Measurements from ENCODE around the gene ATP2B1.

- PRO-cap: no peak
These were observed 2.4 kb downstream of the DUSP6 start for GRCh38 chr12:89349780-89350492.

- PRO-cap: no peak
These were observed 20.5 kb upstream of the DUSP6 start for GRCh38 chr12:89372505-89373558.

GRCh38 chr12:89448824-89449324, 75.7 kb downstream of the GALNT4 start:
- PRO-cap: no peak

DNA sequence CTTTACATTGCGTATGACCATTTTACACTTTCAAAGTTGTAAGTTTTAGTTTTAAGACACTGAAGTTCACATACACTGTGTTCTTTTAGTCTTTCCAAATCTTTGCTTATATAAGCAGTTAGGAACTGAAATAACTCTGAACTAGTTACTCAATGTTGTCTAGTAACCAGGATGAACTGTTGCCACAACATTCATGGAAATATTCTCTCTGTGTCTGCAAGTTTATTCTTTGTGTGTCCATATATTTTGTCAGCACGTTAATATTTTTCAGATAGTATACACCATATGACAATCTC, 71.0 kb downstream of the GALNT4 start:
- PRO-cap: no peak

GRCh38 chr12:89548718-89549145, 22.9 kb upstream of the POC1B start:
- PRO-cap: no peak

- PRO-cap: no peak
These were observed 7.6 kb downstream of the ATP2B1 start for GRCh38 chr12:89701076-89701473.

DNA sequence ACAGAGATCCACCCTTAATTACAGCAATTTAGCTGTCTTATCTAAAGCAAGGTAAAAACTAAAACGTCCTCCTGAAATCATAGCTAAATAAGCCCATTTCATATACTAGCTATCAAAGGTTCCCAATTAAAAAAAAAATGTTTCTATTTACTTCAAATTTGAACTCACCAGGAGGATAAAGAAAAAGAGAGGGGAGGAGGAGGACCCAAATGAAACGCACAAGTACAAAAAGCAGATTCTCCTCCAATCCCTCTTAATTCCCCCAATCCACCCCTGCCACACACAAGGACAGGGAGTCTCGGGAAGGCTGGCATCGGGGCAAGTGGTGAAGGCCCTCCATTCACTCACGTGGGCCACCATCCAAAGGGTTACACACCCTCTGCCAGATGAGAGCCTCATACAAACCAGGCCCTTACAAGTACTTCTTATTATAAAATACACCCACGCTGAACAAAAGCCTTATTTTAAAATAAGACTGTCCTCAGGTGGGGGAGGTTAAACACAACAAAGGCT, 1.7 kb downstream of the ATP2B1 start:
- PRO-cap: no peak

DNA sequence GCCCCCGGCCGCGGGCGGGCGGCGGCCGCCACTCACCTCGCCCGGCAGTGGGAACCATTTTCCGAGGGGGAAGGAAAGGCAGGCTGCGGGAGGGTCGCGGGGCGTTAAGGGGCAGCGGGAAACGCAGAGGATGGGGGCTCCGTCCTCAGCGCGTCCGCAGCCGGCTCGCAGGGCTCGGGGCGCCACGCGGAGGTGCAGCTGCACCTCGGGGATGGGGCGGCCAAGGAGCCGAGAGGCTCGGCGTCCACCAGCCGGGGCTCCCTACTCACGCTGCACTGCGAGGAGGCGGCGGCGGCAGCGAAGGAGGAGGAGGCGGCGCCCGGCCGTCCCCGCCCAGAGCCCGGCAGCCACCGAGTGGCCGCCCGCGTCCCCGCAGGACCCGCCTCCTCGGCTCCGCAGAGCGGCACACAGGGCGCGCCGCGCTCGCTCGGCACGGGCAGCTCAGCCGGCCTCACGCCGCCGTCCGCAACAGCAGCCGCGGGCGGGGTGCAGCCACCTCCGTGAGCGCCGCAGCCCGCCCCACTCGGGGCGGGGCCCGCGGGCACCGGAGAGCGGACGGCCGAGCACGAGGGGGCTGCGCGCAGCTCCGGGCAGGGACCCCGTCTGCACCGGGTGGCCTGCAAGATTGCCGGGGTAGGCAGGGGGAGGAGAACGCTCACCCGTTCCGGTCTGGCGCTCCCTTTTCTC, at the start of gene ATP2B1:
Gene ATP2B1 (minus strand): TSS at position 279 of the 687 bp plus-strand sequence.
- PRO-cap: bidirectional peak, plus-strand start at position 406 of the sequence, minus-strand start at position 279 of the sequence

DNA sequence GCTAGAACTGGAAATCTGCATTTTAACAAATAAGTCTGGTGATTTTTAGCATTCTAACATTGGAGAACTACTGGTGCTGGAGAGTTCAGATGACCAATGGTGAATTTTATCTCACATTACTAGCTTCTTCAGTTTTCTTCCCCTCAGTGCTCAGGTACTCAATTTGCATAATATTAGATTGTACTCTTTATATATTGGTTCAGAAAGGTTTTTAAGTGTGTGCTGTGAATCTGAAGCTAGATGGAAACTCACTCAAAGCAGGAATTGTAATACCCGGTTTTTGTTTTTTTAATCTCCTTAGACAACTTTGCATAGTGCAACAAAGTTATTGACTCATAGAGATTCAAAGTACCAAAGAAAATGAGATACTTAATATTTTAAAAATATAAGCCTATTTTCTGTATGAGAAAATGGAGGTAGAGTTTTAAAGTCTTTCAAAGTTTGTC, 218.9 kb upstream of the ATP2B1 start:
- PRO-cap: no peak

DNA sequence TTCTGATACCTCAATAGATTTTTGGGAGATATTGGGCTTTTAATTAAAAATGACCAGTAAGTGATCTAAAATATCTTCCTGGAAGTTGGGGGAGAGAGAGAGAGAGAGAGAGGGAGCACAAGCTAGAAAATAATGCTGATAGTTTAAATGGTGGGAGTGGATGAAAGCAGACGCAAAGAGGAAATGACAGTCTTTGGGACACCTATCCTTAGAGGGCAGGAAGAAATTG, 399.7 kb upstream of the ATP2B1 start:
- PRO-cap: no peak

DNA sequence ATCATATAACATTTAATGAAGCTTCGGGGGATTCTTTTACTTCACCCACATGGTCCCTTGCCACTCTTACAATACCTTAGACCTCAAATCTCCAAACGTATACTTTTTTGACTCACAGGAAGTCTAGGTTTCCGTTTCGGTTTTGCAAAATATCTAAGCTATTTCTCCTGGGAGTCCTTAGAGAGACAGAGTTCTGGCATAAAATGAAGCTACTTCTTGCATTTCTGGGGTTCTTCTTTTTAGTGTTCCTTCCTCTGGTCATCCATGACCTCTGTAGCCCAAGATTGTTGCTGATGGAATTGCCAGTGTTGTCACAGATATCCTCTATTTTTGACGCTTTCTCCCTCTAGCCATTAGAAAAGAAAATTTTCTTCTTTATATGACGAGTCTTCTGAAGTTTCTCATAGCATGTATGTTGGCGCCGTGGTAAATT, 590.6 kb upstream of the ATP2B1 start:
- PRO-cap: no peak

GRCh38 chr12:91109243-91109616, 2.1 kb downstream of the LUM start:
- PRO-cap: unidirectional peak, plus-strand start at chr12:91109554

- PRO-cap: no peak
These were observed 367.6 kb downstream of the BTG1 start for GRCh38 chr12:91778080-91778463.

DNA sequence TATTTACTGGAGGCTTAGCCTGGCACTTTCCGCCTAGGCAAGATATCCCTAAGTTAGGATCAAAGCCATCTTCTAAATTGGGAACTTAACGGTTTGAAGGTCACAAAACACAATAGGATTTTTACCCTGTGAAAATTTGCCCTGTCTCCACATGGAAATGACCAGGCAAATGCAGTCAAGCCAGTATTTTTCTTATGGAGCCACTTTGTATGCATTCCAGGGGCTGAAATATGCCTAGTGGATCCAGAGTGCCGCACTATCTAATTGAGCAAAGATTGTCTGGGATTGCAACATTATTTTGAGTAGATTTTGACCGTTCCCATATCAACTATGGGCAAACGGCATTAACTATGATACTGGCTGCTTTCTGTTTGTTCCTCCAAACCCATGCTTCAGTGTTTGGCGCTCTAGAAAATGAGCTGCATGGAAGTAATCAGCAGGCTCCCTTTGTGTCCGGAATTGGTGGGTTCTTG, 223.0 kb downstream of the BTG1 start:
- PRO-cap: no peak

DNA sequence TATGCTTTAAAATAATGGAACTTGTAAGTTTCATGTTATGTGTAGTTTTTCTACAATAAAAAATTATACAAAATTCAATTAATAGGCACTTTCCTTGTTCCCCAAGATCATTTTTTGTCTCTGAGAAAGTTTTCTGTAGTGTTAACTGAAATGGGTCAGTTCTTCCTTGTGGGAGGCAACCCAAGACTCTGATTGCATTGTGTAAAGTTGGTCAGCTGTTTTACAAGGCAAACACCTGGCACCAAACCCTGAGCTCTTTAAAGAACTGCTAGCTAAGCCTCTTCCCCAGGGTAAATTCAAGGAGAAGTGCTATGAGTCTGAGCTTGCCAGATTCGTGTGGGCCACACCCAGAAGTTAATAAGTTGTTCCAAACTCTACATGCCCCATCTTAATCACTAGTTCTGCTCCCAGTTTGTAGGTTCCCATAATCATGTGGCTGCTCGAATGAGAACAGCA, 214.6 kb downstream of the BTG1 start:
- PRO-cap: no peak

DNA sequence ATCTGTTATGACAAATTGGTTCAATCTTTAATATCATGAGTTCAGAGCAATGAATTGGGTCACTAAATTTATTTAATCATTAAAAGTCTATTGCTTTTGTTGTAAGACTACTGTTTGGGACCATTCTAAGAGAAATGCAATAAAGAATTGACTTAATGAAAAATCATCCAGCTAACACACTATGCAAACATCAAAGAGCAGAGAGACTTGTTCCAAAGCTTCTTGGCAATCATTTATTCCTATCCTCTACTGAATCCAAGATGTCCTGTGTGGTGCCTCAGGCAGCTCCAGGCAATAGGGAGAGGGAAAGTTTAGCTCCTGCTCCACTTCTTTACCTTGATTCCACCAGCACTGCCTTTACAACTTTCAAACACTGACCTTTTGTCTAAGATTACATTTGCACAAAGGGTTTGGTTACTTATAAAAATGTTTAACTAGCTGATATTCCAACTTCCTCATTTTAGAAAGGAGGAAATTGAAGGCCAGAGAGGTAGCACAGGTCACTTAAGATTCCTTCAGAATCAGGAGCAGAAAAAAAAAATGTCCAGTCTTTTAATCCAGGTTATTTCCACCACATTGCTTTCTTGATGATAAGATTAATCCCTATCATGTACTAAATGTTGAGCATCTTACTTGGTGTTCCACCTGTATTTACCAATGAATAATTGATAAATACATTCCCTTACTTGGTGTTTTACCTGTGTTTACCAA, 192.8 kb downstream of the BTG1 start:
- PRO-cap: no peak

- PRO-cap: unidirectional peak, minus-strand start at chr12:92078313
These were observed 67.4 kb downstream of the BTG1 start for GRCh38 chr12:92078078-92078780.

- PRO-cap: no peak
These were observed 36.0 kb downstream of the BTG1 start for GRCh38 chr12:92109574-92110027.

DNA sequence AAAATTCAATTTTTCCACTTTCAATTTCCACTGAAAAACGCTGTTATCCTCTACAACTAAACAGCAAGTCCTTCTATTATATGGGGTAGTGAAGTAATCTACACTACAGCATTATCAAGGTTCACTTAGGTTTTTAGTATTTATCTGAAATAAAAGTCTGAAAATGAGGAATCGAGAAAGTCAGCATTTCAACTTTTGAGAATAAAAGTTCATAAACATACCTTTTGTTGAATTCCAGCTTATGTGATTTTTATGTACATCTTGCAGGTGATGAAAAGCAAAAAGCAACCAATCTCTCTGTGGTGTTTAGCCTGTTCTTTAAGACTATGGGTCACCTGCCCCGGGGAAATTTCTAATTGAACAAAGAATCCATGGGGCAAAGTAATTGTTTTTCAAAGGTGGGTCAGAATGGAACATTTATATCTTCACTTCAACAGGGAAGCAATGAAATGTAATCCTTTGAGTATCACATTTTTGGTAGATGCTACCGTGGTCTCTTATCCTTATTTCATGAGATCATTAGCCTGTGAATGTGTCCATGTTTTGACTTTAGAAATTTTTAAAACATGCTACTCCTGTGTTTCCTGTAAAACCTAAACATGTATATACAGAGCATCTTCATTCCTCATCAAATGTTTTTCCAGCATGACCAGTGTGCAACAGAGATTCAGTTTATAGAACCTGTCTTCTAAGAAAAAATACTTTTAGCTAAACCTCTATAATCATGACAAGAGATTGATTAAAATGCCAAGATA, 3.1 kb downstream of the BTG1 start:
- PRO-cap: no peak

DNA sequence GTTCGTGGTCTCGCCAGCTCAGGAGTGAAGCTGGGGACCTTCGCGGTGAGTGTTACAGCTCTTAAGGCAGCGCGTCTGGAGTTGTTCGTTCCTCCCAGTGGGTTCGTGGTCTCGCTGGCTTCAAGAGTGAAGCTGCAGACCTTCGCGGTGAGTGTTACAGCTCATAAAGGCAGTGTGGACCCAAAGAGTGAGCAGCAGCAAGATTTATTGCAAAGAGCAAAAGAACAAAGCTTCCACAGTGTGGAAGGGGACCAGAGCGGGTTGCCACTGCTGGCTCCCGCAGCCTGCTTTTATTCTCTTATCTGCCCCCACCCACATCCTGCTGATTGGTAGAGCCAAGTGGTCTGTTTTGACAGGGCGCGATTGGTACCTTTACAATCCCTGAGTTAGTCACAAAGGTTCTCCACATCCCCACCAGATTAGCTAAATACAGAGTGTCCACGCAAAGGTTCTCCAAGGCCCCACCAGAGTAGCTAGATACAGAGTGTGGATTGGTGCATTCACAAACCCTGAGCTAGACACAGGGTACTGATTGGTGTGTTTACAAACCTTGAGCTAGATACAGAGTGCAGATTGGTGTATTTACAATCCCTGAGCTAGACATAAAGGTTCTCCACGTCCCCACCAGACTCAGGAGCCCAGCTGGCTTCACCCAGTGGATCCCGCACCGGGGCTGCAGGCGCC, 260.3 kb upstream of the BTG1 start:
- PRO-cap: no peak